Monocyte (primary cell): ENCODE measurements around the genes SRR and SGSM2.

- PRO-cap, 2 experiments, result no peak in any of the 2 experiments
These were observed 4.3 kb downstream of the SMG6 start for GRCh38 chr17:2299392-2299607.

GRCh38 chr17:2303939-2304100, at the start of gene SRR:
Gene SRR, plus strand, starts transcription at chr17:2303950.
- PRO-cap, 2 experiments, result peak in 2 of 2 experiments; most common plus-strand start chr17:2303956 (in 2)

- PRO-cap, 2 experiments, result no peak in any of the 2 experiments
These were observed 5.2 kb downstream of the TSR1 start for GRCh38 chr17:2330898-2331521.

- PRO-cap, 2 experiments, result no peak in any of the 2 experiments
These were observed 1.7 kb downstream of the TSR1 start for GRCh38 chr17:2334252-2335214.

DNA sequence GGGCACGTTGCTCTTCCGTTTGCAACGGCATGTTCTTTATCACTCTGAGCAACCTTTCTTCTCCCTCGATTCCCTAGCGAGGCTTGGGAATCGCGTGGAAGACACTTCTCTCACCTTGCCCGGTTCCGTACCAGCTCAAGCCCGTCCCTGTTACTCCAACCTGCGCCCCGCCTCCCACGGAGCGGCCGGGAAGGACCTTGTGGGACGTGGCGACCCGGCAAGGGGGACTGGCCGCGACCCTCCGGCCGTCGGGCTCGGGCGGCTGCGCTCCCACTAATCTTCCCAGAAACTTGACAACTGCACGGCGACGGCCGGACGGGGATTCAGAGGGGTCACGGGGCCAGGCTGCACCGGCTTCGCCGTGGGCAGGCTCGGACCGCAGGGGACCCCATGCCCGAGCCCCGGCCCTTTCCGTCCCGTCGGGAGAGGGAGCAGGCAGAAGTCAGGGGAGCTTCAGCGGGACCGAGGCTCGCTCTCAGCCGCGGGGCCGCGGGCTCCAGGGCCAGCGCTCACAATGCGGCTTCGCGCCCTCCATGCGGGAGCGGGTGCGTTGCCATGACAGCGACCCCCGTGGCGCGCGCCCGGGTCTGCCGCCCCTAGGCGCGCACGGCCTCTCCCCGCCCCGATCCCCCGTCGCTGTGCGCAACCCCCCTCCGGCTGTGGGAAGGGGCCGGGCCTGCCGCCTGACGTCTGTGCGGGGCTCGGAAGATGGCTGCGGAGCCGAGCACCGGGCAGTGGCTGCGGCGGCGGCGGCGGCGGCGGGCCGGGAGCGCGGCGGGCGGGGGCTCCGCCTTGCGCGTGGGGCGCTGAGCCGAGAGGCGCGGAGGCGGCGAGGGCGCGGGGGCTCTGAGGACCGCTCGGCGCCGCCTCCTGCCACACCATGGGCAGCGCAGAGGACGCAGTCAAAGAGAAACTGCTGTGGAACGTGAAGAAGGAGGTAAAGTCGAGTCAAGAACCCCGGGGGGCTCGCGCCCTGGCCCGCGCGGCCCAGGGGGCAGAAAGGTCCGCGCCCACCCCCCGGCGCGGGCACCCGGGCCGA, at the start of gene SGSM2:
Gene SGSM2, plus strand, starts transcription at position 693 of the 1,039 bp plus-strand sequence.
- PRO-cap, 2 experiments, result peak in 2 of 2 experiments; most common plus-strand start position 686 of the sequence (in 2); most common minus-strand start position 418 of the sequence (in 1)

GRCh38 chr17:2362722-2363145, 25.4 kb downstream of the SGSM2 start:
- PRO-cap, 2 experiments, result no peak in any of the 2 experiments

- PRO-cap, 2 experiments, result no peak in any of the 2 experiments
These were observed 26.0 kb downstream of the MNT start for GRCh38 chr17:2374827-2375338.

DNA sequence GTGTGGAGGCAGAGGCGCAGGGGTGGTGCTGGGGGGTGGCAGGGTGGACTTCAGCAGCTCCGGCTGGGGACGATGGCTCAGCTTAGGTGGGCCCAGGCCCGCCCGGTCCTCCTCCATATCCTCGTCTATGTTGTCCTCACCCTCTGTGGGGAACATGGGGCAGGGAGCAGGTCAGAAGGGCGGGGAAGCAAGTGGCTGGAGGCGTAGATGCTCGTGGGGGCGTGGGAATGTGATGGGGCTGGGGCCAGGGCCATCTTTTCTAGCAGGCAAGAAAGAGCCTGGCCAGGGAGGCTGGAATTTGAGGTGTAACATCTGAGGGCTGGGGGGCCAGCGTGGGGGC, 13.4 kb downstream of the MNT start:
- PRO-cap, 2 experiments, result peak in 1 of 2 experiments; most common minus-strand start position 123 of the sequence (in 1)

DNA sequence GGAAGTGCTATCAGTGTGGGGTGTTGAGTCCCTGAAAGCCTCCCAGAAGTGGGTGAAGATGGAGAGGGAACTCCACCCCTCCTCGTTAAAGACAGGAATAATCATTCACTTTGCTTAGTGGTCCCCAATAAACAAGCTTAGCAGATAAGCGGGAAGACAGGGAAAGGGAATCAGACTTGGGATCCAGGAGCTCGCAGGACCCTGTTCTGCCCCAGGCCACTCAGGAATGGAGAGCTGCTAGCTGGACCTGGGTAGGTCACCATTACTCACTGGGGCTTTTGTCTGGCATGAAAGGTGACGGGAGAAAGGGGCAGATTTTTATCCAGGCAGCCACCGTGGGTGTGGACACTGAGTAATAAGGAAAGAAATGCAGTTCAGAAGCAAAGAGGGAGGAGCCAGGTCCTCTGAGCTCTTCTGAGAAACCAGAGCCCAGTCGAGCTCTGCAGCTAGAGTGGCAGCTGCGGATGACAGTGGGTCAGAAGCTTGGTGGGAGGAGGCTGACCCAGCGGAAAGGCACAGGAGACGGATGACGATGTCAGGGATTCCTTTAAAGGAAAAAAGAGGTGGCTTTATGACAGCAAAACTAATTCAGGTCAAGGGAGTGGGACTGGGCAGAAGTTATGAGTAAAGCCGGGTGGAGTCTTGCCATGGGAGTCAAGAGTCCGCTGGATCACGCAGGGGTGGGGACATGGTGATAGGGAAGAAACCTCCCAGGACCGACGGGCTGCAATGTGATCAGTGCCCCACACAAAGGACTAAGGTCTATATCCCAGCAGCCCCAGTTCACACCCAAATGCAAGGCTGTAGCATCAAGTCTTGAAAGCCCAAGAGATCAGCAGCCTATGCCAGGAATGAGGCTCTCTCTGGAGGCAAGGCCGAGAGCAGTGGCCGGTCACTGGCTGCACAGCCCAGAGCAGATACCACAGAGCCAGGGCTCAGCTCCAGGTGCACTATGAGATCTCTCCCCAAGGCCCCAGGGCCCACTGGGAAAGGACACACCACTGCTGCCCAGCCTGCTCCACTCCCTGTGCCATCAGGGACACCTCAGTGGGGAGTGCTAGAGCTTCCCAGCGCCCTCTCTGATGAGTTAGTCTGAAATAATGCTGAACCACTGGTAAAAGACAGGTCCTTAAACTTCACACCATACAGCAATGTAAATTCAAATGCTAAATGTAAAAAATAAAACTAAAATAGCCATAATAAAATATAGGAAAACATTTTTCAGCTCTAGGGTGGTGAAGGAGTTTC, 6.2 kb upstream of the MNT start:
- PRO-cap, 2 experiments, result peak in 1 of 2 experiments; most common minus-strand start position 228 of the sequence (in 1)

GRCh38 chr17:2412278-2413171, 11.7 kb upstream of the MNT start:
- PRO-cap, 2 experiments, result no peak in any of the 2 experiments

- PRO-cap, 2 experiments, result no peak in any of the 2 experiments
These were observed 19.5 kb upstream of the MNT start for GRCh38 chr17:2420032-2421040.

DNA sequence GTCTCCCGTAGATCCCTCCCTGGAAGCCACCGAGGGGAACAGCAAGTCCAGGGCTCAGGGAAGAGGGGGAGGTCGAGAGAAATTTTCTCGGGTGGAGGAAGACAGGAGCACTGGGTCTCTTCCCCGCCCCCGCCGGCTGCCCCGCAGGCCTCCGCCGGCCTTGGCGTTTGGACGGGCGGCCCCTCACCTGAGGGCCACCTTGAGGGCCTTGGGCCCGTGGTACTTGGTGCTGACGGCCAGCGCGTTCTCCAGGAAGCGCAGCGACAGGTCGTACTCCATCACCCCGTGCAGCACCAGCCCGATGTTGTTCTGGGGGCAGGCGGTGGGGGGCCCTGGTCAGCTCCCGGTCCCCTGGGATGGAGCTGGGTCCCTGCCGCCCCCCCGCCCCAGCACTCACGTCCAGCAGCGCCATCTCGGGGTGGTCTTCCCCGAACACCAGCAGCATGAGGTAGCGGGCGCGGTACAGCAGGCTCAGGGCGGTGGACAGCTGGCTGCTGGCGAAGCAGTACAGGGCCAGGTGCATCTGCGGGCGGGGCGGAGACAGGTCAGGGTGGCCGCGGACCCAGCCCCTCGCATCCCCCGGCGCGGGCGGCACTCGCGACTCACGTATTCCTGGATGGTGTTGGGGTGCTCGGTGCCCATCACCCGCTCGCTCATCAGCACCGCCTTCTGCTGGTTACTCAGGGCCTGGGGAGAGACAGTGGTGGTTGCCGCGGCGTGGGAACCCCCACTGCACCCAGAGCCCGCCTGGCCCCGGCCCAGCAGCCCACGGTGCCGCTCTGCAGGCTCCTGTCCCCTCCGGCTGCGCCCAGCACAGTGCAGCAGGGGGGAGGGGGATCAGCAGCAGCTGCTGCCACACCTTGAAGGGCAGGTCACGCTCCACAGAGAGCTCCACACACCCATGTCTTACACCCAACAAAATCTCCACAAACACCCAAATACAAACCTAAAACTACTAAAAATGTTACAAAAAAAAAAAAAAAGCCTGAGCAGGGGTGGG, 19.1 kb downstream of the CLUH start:
- PRO-cap, 2 experiments, result no peak in any of the 2 experiments

DNA sequence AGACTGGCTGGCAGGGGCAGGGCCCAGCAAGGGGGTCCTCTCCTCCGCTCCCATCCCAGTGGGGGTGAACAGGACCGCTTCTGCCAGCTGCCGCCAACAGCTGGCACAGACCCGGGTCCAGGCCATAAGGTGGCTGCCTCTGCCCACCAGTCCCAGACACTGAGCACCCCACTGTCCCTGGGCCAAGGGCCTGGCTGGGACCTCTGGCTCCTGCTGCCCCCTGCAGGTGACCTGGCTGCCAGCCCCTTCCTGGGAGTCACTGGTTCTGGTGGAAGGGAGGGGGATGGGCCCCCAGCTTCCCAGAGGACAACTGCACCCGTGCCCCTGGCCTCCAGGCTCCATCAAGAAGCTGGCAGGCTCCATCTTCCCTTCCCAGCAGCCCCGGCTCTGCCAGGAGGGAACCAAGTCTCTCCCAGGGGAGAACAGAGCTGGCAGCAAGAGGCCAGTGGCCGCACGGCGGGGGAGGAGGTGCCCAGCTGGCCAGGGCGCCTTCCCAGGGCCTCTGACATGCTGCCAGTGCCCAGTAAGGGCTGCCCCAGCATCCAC, 3.9 kb downstream of the CLUH start:
- PRO-cap, 2 experiments, result no peak in any of the 2 experiments

GRCh38 chr17:2723798-2724622, 12.4 kb upstream of the CLUH start:
- PRO-cap, 2 experiments, result no peak in any of the 2 experiments

GRCh38 chr17:2799658-2800053, 3.4 kb downstream of the RAP1GAP2 start:
- PRO-cap, 2 experiments, result no peak in any of the 2 experiments

DNA sequence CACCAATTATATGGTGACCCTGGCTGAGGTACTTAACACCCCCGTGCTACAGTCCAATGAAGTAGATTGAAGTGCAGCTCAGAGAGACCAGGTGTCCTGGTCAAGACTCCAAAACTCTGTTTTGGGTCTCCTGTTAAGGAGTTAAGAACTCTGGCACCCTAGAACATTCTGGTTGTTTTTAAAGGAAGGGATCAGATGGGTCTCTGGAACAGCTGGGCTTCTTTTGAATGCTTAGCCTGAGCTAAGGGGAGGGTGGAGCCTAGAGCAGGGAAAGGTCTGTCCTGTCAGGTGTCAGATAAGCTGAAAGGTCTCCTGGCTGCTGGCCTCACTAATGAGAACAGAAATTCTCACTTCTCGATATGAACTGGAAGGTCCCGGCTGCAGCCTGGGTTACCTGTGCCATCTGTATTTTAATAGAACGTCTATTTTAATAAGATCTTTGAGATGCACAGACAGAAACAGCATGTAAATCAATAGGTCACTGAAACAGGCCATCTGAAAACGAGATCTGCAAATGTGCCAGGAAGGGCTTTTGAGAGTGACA, 69.0 kb downstream of the RAP1GAP2 start:
- PRO-cap, 2 experiments, result no peak in any of the 2 experiments

DNA sequence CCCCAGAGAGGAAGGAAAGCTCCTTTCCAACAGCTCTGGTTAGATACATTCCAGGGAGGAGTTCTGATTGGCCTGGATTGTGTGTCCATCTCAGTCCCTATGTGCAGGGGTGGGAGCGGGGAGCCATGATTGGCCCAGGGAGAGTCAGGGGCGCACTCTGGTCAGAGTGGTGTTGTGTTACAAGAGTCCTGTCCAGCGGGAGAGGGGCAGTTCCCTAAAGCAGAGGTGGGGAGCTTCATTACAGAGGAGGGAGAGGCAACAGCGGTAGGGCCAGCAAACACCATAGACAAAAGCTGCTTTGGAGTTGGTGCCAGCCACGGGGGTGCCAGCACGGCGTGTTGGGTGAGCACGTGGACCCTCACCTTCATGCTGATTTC, 75.0 kb downstream of the RAP1GAP2 start:
- PRO-cap, 2 experiments, result no peak in any of the 2 experiments

- PRO-cap, 2 experiments, result no peak in any of the 2 experiments
These were observed 96.3 kb downstream of the RAP1GAP2 start for GRCh38 chr17:2892376-2893022.

DNA sequence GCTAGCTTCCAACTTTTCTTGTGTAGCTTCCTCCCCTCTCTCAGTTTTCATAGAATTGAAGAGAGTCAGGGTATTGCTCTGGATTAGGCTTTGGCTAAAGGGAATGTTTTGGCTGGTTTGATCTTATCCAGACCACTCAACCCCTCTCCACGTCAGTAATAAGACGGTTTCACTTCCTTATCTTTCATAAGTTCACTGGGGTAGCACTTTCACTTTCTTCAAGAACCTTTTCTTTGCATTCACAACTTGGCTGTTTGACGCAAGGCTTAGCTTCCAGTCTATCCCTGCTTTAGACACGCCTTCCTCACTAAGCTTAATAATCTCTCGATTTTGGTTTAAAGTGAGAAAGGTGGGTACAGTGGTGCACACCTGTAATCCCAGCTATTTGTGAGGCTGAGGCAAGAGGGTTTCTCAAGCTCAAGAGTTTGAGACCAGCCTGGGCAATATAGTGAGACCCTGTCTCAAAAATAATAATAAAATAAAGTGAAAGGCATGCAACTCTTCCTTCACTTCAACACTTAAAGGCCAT, 29.7 kb upstream of the OR1A2 start:
- PRO-cap, 2 experiments, result no peak in any of the 2 experiments

DNA sequence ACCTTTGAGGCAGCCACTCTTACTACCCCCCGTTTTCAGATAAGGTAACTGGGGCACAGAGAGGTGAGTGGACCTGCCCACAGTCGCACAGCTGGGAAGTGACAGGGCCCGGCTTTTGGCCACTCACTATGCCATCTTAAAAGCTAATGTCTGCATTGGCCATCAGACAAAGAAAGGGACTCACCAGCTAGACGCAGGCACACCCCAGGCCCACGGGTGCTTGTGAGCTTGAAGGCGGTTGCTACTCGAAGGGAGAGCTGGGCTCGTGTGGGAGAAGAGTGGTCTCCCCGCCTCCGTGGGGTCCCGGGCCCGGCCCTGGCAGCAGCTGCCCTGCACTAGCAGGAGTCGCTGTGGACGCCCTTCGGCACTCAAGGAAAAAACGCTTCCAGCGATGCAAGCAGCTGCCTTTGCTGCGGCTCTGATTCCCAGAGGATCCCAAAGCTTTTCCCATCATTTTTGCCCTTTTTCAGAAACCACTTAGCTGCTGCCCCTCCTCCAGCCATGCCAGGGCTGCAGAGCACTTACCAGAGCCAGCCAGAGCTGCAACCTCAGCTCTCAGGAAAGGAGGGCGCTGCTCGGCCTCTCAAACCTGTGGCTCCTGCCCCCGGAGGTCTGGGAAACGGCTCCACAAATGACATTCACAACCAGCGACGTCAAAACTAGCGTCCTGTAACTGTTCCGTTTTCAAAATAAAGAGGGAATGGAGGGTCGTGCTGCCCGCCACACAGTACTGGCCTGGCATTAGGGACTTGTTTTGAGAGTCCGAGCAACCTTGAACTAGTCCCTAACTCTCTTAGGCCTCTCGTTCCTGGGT, 12.3 kb downstream of the TRPV1 start:
- PRO-cap, 2 experiments, result no peak in any of the 2 experiments